Measurements from ENCODE around the genes NFIA and TM2D1.

DNA sequence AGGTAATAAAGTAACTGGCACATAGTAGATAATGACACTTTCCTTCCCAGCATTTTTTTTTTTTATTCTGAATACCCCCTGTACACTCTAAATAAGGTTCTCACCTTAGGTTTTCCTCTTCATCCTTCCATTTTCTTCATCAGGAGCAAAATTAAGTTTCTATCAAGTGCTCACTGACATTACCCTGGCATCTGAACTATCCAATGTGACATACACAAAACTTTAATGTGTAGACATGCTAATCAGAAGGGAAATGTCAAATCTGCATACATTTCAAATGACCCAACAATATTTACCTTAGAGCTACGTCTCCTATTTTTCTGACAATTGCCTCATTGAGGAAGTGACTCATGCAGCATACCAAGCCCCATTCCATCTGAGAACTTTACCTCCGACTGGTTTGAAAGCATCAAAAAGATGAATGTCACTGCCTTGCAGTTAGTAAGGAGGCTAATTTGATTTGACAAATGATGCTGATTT lies 500.0 kb upstream of the C1orf87 start:
- PRO-cap, result no peak

- PRO-cap, result no peak
Measured at GRCh38 chr1:60621227-60621939, 461.0 kb upstream of the NFIA start.

- PRO-cap, result bidirectional peak, plus-strand start at chr1:61082423, minus-strand start at chr1:61082175
Measured at GRCh38 chr1:61081942-61082877, at the start of gene NFIA. NFIA (plus strand) TSS chr1:61082561.

- PRO-cap, result no peak
Measured at GRCh38 chr1:61093484-61094392, 11.4 kb downstream of the NFIA start.

GRCh38 chr1:61151984-61152484 lies 69.7 kb downstream of the NFIA start:
- PRO-cap, result no peak

DNA sequence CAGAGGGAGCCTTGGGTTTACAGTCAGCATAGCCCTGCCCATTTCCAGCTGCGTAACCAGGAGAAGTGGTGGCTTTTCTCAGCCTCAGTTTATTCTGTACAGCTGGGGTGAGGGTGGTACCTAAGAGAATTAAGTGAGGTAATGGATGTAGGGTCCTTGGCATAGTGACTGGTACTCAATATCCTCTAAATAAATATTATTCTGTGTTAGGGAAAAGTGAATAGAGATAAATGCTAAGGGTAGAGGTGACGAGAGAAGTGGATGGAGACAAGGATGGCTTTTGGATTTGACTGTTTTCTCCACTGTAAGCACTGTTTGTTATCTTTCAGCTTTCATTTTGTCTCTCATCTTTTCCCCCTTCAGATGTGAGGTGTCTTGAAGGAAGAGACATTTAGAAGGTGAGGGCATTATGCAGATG lies 91.4 kb downstream of the NFIA start:
- PRO-cap, result no peak

GRCh38 chr1:61213570-61214117 lies 131.3 kb downstream of the NFIA start:
- PRO-cap, result no peak

DNA sequence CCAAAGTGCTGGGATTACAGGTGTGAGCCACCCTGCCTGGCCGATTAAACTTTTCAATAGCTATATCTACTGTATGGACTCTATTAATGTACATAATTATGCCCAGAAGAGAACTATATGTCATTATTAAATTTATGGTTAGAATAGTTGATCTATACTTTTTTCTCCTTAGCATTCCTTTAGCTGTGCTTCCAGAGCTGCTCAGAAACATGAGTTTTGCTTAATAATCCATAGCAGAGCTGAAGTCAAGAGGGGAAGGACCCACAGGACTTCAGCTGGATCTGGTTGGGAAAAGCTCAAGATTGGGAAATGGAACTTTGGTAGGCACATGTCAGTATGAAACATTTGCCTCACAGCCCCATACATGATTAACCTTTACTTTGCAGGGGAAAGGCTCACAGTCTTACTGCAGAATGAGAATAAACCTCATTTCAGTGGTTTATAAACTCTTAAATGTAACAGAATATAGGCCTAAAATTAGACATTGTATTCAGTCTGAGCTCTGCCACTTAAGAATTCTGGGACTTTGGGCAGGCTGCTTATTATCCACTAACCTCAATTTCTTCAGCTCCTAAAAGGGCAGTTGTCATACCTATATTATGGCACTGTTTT lies 135.1 kb downstream of the NFIA start:
- PRO-cap, result no peak

GRCh38 chr1:61226591-61227015 lies 144.2 kb downstream of the NFIA start:
- PRO-cap, result no peak

DNA sequence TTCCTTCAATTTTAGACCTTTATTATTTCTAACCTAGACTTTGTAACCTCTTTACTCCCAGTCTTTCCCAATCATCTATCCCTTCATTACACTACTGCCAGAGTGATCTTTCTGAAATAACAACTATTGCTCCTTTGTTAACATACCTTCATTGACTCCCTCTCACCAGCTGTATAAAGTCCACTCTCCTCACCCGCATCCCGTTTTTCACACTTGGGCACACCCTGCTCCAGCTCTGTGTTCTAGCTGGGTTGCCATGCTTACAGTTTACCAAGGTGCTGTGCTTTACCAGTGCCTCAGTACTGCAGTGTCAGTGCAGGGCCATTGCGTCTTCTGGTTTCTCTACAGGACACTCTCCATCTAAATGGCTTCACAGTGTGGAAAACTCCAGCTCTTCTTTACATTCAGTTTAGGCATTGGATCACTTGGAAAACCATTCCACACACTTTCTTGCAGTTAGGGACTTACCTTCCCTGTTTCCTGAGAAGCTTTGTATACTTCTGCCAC lies 148.2 kb downstream of the NFIA start:
- PRO-cap, result no peak

GRCh38 chr1:61337837-61339009 lies 255.9 kb downstream of the NFIA start:
- PRO-cap, result no peak

- PRO-cap, result no peak
Measured at GRCh38 chr1:61448484-61449550, 276.1 kb downstream of the TM2D1 start.

GRCh38 chr1:61491422-61491612 lies 233.6 kb downstream of the TM2D1 start:
- PRO-cap, result no peak

GRCh38 chr1:61724679-61725795 lies at the start of gene TM2D1:
TM2D1 (minus strand) TSS chr1:61725141.
- PRO-cap, result bidirectional peak, plus-strand start at chr1:61725232, minus-strand start at chr1:61725141; unidirectional peak, minus-strand start at chr1:61725463

DNA sequence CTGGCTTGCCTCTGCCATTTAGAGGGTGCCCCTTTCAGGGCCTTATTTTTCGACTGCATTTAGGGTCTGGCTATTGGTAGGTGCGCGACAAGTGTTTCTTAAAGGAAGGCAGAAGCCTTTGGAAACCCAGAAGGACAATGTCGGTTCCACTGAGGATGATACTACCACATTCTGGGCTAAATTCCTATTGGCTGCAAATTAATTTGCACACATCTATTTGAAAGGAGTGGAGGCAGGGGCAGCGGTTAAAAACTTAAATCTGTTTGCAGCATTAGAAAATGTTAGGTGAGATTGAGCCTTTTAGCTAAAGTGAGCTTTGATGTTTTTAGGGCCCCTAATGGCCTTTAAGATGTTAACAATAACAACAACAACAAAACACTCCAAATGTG lies 1.1 kb downstream of the PATJ start:
- PRO-cap, result no peak

GRCh38 chr1:62371354-62371752 lies 52.1 kb upstream of the KANK4 start:
- PRO-cap, result no peak

DNA sequence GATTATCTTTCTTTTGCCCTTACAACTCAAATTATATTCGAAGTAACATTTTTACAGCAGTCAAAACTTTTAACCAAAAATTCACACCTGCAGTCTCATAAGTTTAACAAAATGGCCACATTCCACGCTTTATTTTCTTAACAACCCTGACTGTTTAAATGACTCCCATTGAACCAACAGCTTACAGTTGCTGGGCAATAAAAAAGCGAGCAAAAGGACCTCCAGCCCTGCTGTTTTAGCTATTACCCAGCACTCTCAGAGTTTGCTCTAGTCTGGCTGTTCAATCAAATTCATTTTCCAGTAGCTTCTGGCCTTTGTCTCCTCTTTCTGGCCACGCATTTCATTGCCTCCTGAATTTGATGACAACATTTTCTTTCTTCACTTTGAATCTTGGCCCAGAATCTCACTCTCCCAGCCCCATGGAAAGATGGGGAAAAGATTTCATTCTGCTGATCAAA lies 44.1 kb upstream of the DOCK7 start:
- PRO-cap, result no peak

DNA sequence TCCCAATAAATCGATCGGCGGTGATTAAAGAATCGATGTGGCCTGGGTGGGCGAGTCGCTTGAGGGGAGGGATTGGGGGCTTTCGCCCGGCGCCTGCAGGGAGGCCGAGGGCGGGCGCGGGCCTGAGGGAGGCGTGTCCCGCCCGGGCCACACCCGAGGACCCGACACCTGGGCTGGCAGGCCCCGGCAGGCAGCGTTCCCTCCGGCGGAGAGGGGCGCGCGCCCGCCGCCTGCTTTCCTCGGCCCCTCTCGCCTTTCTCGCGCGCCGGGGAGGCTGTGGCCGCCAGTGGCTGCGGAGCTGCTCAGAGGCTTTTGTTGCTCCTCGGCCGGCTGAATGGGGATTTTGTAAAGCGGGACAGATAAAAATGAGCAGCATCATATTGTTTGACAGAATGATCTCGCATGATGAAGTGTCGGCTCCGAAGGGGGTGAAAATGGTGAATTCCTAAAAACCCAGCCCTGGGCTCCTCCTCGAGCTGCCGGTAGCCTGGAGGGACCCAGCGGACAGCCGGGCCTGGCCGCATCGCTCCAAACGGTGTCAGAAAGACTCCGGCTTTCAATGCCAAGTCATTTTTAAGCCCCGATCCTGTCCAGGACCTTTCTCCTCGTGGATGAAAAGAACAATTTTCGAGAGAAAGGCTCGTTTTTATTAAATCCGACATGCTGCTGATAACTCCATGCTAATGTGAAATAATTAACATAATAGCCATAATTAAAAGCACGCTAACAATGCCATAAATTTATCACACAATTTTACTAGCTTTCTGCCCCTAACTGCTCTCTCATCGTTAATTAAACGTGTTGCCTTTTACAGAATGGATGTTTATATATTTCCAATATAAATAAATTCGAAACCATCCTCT lies 4.8 kb upstream of the FOXD3 start:
- PRO-cap, result no peak

DNA sequence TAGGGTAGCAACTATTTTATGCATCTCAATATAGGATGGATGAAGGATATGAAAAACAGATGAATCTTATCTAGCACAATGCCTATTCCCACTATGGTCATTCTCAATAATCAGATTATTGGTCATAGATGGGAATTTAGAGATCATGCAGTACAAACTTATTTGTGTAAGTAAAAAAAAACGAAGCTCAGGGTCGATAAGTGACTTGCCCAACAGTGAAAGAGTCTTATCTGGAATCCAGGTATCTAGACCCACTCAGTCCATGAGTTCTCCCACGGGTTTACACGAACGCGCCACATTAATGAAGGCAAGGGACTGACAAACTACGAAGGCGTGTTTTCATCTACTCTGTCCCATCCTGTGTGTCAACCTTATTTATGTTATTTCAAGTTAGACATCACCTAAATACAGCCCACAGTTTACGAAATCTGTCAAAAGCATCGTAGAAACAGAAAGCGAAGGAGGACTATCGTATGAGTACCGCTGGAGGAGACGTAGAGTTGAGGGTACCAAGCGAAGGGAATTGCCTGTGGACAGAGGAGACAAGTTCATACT lies 475 bp downstream of the ITGB3BP start:
- PRO-cap, result no peak

GRCh38 chr1:63592786-63592998 lies 519 bp upstream of the PGM1 start:
- PRO-cap, result no peak

All from aorta (tissue), 1 donor.